Smooth muscle cell (in vitro differentiated cells): ENCODE data around the gene LUM.

DNA sequence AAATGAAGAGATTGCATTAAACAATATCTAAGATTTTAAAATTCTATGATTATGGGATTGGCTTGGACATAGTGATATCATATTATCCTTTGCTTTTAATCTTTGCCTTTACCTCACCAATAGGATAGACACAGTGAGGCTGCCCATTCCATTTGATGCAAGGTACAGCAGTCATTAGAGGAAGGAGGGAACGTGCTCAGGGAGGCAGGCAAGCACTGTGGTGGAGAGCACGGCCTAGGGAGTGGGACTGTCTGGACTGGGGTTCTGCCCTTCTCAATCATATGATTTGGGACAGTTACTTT lies 154.9 kb downstream of the KITLG start:
- RAMPAGE, long total RNA: no peak

DNA sequence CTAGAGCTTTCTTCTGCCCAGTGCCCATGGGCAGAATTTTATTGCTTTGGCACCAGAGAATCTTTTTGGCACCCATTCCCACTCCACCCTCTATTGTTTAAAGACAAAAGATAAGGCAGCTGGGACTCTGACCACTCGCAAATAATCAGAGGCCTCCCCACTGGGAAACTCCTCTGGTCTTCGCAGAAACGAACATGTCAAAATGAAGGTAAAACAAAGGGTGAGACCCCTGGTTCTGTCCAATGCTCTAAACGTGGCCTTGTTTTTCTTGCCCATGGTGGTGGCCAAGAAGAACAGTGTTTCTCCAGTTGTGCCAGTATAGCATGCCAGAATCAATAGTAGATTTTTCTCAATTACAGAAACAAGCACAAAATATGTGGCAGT lies 50.7 kb downstream of the KITLG start:
- RAMPAGE, long total RNA: no peak

GRCh38 chr12:89160492-89161206 lies 191.7 kb downstream of the DUSP6 start:
- RAMPAGE, long total RNA: no peak

DNA sequence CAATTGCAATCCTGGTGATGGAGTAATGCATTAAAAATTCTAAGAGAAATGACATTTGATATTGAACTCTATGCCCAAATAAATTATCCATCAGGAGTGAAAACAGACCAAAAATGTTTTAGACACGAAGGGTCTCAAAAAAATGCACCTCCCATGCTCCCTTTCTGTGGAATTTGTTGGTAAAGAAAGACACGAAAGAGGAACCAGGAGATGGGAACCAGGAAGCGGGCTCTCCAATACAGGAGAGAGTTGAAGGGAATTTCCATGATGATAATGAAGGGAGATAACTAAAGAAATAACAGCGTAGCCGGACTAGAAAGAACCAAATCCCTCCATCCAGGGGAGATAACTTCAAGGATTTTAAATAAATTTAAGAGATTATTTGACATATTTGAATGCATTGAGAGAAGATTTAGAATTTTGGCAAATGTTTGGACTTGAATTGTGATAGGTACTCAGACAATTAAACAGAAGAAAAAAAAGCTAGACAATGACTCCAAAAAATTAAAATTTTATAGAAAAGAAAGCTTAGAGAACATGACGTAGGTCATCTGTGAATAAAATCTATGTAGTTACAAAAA lies 182.9 kb downstream of the DUSP6 start:
- RAMPAGE, long total RNA: no peak

GRCh38 chr12:89352575-89352832 lies 203 bp upstream of the DUSP6 start:
- RAMPAGE, long total RNA: no peak

DNA sequence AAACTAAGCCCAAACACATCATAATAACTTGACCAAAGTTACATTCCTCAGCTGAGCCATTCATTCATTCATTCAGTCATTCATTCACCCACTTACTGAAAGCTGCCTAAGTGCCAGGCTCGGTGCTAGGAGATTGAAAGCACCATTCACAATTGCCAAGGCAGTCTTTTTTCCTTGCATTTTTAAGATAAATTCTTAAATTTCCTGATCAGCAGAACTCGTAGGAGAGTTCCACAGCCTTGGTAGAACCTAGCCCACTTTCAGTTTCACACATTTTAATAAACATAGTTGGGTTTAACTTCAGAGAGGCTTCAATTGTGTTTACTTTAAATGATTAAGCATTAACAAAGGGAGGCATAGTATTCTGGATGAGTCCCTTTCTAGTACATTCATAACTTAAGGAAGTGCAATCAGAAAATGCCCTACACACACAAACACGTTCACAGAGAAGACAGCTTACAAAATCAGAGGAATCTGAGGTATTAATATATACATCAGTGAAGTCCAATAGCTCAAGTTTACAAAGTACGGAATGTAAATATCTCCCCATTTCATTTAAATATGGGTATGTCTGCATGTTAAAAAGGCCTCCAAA lies 2.9 kb downstream of the GALNT4 start:
- RAMPAGE, long total RNA: no peak

DNA sequence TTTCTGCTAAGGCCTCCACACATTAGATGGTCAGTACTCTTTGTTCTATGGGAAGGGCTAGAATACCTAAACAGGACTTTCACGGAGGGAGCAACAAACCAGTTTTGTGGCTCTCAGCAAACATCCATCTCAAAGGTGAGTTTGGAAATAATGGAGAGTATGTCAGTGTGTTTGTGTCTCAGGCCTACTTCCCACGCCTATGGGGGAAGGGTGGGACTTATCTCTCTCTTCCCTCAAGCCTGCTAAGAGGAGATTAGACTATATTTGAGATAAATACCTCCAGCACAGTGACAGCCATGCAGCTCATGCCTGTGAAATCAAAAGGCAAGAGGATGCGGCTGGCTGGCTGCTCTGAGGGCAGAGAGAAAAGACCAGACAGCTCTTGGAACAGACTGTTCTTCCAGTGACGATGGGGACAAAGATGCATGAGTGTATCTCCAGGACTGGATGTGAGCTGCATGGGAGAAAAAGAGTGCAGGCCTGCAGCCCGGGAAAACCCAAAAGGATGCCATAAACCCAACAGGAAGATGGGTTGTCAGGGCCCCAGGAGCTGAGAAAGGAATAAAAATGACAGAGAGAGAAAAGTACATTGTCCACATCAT lies 14.8 kb upstream of the POC1B start:
- RAMPAGE, long total RNA: no peak

DNA sequence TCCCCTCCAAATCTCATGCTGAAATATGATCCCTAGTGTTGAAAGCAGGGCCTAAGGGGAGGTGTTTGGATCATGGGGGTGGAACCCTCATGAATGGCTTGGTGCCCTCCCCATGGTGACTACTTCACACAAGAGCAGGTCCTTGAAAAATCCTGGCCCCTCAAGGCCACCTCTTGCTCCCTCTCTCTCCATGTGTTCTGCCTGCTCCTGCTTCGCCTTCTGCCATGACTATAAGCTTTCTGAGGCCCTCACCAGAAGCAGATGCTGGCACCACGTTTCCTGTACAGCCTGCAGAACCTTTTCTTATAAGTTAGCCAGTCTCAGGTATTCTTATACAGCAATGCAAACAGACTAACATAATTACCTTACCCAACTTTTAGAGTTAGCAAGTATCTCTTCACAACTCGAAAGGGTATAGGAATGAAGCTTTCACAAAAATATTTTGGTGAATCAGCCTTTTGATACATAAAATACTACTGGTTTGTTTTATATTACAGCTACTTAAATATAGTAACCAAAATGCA lies 67.9 kb downstream of the ATP2B1 start:
- RAMPAGE, long total RNA: no peak

- RAMPAGE, long total RNA: start-site peak on the minus strand at chr12:89709294-89709334, 175 and 129 reads in 2 replicates
Measured at GRCh38 chr12:89709247-89709888, 730 bp upstream of the ATP2B1 start.

- RAMPAGE, long total RNA: no peak
Measured at GRCh38 chr12:89949662-89950350, 241.2 kb upstream of the ATP2B1 start.

GRCh38 chr12:89960018-89960543 lies 251.4 kb upstream of the ATP2B1 start:
- RAMPAGE, long total RNA: no peak

GRCh38 chr12:89984709-89985422 lies 276.2 kb upstream of the ATP2B1 start:
- RAMPAGE, long total RNA: no peak

- RAMPAGE, long total RNA: no peak
Measured at GRCh38 chr12:90253761-90254137, 545.1 kb upstream of the ATP2B1 start.

DNA sequence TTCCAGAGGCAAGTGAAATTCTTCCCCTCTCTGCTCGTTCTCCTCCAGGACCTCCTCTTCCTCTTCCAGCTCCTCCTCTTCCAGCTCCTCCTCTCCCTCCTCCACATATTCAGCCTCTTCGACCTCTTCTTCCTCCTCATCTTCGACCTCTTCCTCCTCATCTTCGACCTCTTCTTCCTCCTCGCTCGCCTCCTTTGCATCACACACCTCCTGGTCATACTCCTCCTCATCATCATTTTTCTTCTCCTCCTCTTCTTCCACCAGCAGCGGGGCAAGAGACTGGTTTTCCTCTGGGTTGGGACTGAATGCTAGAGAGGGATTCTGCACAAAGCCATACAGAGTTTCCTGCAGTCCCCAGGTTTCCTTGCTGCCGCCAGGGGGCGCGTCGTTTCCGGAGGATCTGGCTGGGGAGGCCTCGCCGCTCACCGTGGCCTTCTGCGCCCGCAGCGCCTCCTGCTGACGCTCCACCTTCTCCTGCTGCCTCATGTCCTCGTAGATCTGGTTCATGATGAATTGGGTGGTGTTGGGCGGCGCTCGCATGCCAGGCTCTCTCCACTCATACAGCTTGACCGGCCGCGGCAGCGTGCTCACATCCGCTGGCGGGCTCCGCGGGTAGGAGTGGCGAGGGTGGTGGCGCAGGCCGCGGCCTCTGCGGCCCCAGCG lies 1.2 kb downstream of the CCER1 start:
- RAMPAGE, long total RNA: no peak

- RAMPAGE, long total RNA: start-site peak on the minus strand at chr12:91111422-91111580, 37,035 and 34,424 reads in 2 replicates
Measured at GRCh38 chr12:91111321-91111749, at the start of gene LUM. Gene LUM (minus strand): TSS chr12:91111494.

DNA sequence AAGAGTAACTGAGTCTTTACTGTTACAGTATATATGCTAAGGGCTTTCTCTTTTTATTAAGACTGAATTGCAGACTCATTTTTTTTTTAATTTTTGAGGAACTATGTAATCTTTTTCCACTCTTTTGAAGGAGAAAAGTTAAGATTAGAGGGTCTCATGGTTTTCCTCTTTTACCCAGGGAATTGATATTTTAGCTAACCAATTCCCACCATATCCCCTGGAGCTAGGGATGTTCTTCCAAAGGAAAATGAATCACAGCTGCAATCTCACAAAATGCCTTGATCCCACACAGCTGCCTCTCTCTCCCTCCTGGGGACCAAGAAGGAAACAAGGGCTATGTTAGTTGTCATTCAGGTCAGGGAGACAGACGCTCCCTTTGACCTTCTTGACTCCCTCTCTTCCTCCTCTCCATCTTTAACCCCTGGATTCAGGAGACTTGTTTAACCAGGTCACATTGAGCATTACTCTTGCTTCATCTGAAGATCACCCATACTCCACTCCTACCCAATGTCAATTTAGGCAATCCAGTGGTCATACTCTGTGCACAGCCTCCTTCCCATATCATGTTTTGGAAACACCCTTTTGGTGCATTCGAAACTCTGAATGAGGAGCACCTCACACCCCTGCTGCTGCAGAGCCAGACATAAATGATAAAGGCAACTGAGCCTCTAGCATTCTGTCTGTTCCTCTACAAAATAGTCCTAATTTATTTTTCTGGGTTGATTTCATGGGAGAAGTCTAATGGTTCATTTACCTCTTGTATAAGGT lies 9.4 kb downstream of the DCN start:
- RAMPAGE, long total RNA: no peak

GRCh38 chr12:91179322-91179899 lies 3.2 kb downstream of the DCN start:
- RAMPAGE, long total RNA: start-site peak on the minus strand at chr12:91179438-91179588, 3,299 and 1,964 reads in 2 replicates

DNA sequence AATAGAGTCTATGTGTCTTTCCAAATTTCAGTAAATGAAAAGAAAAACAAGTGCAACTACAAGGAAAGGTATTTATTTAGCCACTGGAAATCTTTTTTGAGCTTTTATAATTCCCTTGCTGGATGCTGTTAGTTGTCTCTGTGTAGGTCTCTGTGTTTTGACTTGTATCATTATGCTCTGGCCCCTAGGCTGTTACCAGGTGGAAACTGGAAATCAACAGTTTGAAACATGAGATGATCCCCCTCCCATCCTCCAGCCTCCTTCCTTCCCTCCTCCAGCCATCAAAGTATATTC lies 890 bp upstream of the DCN start:
- RAMPAGE, long total RNA: no peak

DNA sequence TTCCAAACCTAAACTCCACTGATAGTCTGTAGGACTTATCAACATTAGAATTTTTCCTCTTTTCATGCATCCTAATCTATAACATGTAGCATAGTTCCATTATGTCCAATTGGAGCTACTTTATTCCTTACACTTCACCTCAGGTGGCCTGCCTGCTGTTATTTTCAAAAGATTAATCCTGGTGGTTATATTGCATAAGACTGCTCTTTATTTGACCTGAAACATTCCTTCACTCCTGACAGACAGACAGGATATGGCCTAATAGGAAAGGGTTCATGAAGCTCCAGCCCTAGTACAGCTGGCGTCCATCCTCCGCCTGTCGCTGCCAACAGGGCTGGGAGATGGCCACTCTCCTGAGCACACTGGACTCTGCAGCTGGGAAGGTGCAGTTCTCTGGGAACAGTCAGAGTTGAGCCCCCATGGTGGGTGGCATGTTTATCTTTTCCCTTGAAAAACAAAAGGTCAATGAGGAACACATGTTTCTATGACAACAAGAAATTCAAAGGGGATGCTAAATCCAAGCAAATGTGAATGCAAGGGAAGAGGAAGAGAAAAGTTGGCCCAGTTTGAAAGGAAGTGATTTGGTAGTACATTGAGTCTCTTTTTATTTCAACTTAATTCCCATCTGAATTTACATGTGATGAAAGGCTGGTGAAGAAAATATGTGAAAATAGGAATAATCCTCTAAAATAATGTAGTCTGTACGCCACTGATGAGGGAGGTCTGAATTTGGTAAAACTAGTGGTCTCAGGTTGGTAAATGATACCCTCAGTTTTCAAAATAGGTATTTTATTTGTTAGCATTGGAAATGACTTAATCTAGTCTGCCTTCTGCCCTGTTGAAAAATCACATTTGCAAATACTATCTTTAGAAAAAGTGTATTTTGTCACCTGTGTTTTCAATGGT lies 89.9 kb upstream of the DCN start:
- RAMPAGE, long total RNA: no peak

DNA sequence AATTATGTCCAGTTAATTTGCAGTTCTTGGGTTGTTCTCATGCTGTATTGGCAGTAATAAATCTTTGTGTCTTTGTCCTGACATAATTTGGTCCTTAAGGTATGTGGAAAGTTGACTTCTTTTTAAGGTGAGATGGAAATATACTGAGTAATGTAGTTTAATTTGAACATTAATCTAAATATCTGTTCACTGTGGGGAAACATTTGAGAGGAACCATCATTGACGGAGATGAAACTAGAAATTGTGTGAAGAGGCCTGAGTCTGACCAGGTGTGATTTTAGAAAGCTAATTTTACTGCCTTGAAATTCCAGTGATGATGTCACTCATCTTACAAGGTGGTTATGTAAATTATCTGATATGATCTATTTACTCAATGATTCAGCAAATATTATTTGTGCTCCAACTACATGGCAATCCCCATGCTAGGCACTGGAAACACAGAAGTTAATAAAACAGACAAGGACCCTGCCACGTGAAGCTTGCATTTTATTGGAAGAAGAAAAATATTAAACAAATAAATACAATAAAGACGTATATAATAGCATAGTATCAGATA lies 435.6 kb upstream of the DCN start:
- RAMPAGE, long total RNA: no peak